Umbilical cord (tissue), 2 donors: ENCODE data around the genes NDUFA5, ZNF800, SND1 and RBM28.

DNA sequence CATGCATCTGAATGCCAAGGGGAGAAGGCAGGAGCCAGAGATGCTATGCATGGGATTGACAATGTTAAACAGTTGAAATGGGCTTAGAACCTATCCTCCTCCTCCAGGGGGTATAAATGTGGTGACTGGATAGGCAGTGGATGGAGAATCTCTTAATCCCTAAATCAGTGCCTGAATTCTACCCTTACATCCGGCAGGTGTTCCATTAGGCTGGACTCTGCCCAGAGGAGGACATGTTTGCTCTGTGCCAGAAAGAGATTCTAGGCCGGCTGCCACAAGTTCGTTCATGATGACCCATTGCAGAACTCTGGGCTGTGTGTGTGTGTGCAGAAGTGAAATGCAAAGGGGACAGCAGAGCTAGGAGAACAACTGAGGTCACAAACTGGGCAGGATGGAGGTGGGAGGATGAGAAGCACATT, 15.7 kb downstream of the CPED1 start:
- RAMPAGE, long total RNA = no peak

DNA sequence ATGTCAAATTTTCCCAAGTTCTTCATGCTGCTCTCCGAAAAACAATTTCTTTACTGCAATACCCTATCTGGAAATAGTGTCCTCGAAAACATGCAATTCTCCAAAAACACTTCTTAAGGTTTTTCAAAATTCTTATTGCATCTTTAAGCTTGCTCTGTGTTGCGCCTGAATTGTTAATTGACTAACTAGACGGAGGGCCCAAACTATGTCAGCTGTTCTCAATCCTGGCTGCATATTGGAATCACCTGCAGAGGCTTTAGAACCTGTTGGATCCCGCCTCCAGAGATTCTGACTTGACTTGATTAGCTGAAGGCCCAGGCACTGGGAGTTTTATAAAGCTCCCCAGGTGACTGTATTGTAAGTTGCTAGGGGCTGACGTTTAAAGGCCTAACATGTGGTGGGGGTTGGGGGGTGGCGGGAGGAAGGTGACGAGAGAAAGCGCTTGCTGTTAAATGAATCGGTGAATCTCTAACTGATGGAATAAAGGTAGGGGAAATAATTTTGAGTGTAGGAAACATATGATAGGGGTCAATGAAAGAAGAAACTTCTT, 224.8 kb upstream of the FAM3C start:
- RAMPAGE, long total RNA = no peak

GRCh38 chr7:122073384-122074058, 70.5 kb downstream of the AASS start:
- RAMPAGE, long total RNA = no peak

DNA sequence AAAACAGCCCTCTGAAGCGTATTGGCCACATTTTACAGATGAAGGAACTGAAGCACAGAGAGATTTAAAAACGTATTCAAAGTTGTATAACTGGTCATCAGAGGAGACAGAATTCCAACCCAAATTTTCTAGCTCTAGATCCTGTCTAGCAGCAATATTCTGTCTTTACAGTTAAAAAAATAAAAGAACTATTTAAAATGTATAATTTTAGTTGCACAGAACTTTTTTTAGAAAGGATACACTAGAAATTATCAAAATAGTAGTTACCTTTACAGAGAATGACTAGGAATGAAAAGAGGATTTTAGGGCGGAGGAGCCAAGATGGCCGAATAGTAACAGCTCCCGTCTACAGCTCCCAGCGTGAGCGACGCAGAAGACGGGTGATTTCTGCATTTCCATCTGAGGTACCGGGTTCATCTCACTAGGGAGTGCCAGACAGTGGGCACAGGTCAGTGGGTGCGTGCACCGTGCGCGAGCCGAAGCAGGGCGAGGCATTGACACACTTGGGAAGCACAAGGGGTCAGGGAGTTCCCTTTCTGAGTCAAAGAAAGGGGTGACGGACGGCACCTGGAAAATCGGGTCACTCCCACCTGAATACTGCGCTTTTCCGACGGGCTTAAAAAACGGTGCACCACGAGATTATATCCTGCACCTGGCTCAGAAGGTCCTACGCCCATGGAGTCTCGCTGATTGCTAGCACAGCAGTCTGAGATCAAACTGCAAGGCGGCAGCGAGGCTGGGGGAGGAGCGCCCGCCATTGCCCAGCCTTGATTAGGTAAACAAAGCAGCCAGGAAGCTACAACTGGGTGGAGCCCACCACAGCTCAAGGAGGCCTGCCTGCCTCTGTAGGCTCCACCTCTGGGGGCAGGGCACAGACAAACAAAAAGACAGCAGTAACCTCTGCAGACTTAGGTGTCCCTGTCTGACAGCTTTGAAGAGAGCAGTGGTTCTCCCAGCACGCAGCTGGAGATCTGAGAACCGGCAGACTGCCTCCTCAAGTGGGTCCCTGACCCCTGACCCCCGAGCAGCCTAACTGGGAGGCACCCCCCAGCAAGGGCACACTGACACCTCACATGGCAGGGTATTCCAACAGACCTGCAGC, 66.0 kb downstream of the FEZF1 start:
- RAMPAGE, long total RNA = no peak

GRCh38 chr7:122305325-122306517, 1.2 kb upstream of the FEZF1 start:
- RAMPAGE, long total RNA = no peak

DNA sequence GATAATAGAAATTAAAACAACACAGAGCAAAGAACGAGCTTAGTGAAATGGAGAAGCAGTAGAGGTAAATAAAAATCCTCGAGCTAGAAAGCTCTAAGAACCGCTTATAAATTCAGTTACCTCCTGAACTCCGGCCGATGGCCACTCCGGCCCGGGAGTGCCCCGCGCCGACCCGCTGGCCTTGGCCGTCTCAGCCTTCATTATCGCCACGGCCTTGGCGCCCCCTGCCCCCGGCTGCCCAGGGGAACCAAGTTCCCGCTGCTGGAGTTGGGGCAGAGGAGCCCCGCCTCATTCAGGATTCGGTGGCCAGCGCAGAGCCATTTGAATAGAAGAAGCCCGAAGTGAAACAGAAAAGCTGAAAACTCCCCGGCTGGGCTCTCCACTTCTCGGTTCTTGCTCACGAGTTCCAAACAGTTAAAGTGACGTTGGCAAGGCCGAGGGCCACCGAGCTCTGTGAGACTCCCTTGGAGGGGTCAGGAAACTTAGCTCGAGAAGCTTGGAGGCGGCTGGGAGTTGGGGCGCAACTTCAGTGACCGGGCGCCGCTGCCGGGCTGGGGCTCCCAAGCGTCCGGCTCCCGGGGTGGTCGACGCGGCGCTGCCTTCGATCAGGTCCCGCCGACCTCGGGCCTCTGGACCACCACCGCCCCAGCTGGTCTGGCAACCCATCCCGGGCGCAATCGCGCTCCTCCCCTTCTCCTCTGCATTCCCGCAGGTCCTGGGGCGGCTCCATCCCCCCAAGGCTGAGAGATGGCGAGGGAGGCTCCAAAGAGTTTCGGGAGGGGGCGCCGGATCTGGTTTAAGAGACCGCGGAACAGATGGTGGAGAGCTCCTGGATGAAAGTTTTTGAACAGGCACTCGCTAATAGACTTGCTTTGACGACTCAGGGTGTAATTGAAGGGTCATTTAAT, 5.8 kb upstream of the FEZF1 start:
- RAMPAGE, long total RNA = no peak

DNA sequence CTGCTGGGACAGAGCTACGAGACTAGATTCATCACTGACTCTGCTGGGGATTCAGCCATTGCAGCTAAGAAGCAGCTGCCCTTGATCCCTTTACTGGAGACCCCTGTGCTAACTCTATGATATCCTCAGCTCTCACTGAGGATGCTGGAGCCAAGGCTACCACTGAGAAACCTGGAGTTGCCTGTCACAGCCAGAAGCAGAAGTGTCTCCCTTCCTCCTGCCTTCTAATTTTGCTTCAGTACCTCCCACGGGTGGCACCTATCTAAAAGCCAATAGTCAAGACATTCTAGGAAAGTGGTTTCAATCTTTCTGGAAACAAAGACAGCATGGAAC, 126.6 kb downstream of the IQUB start:
- RAMPAGE, long total RNA = no peak

DNA sequence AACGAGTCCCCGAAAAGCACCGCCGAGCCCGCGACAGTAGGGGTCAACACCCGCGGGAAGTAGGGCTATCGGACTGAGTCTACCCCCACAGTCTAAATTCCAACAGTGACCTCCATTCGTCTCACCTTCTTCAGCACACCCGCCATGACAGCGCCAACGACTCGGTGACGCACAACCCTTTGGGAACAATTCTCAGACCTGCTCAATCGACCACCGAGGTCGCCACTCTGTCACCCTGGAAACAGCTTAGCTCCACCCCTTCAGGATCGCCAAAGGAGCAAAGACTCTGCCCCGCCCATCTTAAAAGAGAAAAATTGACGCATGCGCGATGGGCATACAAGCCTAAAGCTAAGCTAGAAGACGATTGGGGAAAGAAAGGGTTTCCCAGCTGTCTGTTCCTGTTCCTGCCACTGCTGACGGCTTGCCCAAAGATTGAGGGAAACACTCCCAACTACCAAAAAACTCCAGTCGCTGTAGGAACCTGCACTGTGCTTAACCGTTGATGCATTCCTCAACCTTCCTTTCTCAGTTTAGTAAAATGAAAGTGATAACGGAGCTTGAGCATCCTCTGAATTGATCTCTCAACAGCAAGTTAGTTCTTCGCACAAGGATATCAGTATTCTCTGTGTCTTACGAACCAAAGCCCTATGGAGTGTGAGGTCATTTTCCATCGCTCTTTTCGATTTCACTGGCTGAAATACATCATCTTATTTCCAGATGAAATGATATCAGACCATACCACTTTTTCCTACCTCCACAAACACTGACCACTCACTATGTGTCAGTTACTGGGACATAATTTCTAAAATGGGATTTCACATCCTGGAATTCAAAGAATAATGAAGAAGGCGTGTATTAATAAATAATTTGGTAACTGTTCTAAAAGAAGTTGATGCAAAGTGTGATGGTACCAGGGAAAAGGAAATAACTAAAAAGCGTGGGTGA, at the start of gene NDUFA5:
Gene NDUFA5 (minus strand): TSS at position 169 of the 945 bp plus-strand sequence.
- RAMPAGE, long total RNA = no peak

DNA sequence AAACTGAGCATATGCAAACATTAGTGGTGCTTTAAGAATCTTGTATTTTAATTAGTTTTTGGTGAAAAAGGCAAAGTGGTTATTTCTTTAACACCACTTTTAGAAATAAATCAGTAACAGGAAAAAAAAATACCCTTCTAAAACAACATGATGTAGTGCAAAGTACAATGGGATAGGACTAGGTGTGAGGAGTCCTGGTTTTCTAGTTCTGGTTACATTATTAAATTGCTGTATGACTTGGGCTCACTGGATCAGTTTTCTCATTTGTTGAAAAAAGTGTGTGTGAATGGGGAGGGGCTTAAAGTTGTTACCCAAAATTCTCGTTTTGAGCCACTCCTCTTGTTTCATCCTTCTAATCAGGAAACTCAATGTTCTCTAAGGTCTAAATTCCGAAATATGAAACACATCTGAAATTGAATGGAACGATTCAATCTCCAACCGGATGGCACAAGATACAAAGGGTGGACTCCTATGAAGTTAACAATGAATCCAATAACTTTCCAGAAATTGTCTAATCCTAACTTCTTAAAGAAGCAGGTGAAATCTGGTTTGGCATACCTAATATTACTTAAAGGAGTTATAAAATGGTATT, 1.7 kb downstream of the WASL start:
- RAMPAGE, long total RNA = no peak

- RAMPAGE, long total RNA = no peak
These were observed 1.5 kb upstream of the WASL start for GRCh38 chr7:123750256-123750657.

DNA sequence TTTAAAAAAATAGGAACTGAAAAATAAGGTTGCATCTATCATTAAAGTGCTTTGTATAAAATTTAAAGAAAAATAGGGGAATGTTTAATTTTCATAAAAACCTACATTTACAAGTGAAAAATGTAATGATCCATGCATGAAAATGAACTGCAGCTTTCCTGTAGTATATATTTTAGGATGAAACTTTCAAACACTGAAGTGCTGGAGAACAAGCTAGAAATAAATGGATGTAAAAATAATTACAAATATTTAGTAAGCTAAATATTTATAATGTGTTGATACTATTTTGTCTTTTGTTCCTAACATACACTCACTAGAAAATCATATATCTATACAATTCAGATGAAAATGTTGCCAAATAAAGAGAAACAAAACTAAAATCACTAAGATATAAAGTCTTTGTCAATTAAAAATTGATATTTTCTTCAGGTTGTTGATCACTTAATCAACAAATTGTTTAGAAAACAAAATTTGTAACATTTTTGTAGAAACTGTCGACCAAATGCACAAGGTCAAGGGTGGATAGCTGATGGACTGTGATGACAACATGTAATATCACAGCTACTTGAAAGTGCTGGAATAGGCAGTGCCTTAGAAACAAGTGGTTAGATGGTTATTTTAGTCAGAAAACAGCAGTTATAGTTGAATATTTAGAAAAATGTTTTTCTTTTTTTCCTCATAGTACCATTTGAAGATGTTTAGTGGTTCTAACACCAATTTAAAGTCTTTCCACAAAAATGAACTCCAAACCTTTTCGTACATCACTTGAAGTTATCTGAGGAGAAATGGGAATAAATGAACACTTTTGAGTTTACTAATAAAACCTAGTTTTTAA, 21.3 kb downstream of the ZNF800 start:
- RAMPAGE, long total RNA = no peak

DNA sequence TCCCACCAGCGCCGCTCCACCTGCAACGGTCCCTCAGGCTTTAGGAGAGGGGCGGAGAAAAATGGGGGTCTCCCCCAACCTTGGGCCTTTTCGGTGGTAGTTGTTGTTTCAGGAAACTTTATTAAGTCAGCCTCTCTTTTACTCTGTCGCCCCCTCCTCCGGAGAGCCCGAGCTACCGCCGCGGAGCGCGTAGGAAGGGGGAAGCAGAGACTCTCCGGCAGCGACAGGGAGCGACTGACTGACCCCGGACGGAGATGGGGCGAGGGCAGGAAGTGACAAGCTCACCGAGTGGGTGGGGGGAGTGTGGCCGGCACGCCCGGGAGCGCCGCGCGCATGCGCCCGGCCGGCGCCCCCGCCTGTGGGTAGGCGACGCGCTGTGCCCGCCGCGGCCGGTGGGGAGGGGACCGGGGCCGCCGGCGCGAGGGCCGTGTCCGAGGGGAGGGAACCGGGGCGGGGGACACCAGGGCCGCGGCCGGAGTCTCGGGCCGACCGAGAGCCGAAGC, at the start of gene ZNF800:
Gene ZNF800 (minus strand): TSS at position 240 of the 503 bp plus-strand sequence.
- RAMPAGE, long total RNA = start-site peak on the minus strand centred at position 258 of the sequence, 73 bp wide, 5 and 5 reads in 2 replicates

- RAMPAGE, long total RNA = no peak
These were observed 628 bp downstream of the ARF5 start for GRCh38 chr7:127588591-127589486.

DNA sequence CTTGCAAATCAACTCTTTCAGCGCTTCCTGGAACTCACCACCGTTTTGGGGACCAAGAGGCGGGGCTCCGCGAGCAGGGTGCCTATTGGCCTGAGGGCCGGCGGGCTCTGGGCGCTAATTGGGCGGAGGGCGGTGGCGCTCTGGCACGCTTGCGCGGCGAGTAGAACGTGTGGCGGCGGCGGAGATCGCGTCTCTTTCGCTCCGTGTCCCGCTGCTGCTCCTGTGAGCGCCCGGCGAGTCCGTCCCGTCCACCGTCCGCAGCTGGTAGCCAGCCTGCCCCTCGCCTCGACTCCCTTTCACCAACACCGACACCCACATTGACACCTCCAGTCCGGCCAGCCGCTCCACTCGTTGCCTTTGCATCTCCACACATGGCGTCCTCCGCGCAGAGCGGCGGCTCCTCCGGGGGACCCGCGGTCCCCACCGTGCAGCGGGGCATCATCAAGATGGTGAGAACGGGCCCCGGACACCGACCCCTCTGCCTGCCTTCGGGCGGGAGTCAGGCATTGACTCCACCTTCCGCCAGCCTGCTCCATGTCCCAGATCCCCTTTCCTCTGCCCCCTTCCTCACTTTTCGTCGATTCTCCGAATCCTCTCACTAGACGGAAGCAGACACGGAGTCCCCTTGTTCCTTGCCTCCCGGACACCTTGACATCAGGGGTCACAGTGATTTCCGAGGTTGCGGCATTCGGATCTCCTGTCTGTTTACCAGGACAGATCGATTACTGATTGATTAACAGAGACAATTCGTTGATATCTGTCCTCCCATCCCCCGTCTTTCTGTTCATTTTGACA, at the start of gene SND1:
Gene SND1 (plus strand): TSS at position 192 of the 795 bp plus-strand sequence.
- RAMPAGE, long total RNA = start-site peak on the plus strand centred at position 263 of the sequence, 307 bp wide, 289 and 102 reads in 2 replicates

- RAMPAGE, long total RNA = no peak
These were observed 3.0 kb downstream of the SND1 start for GRCh38 chr7:127654971-127655383.

DNA sequence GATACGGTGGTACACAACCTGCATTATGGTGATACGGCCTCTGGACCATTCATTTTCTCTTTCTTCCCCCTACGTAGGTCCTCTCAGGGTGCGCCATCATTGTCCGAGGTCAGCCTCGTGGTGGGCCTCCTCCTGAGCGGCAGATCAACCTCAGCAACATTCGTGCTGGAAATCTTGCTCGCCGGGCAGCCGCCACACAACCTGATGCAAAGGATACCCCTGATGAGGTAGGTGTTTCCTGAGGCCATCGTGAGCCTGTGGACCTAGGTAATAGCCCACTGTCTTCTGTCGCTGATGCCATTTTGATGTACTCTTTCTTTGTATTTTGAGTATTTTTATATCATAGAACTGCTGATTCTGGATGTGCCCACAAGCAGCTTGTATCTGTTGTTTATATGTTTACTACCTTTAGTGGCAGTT, 34.6 kb downstream of the SND1 start:
- RAMPAGE, long total RNA = no peak

DNA sequence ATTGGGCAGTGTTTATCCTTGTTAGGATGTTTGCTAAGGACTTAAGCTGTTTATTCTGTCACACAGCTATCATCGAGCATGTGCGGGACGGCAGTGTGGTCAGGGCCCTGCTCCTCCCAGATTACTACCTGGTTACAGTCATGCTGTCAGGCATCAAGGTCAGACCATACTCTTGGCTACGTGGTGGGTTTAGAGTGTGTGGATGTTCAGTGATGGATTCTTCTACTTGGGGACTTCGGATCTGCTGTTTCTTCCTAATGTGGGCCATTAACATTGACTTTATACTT, 50.3 kb downstream of the SND1 start:
- RAMPAGE, long total RNA = no peak

- RAMPAGE, long total RNA = no peak
These were observed 51.1 kb downstream of the SND1 start for GRCh38 chr7:127703113-127703474.

GRCh38 chr7:128064778-128065458, 33.7 kb upstream of the LRRC4 start:
- RAMPAGE, long total RNA = no peak

DNA sequence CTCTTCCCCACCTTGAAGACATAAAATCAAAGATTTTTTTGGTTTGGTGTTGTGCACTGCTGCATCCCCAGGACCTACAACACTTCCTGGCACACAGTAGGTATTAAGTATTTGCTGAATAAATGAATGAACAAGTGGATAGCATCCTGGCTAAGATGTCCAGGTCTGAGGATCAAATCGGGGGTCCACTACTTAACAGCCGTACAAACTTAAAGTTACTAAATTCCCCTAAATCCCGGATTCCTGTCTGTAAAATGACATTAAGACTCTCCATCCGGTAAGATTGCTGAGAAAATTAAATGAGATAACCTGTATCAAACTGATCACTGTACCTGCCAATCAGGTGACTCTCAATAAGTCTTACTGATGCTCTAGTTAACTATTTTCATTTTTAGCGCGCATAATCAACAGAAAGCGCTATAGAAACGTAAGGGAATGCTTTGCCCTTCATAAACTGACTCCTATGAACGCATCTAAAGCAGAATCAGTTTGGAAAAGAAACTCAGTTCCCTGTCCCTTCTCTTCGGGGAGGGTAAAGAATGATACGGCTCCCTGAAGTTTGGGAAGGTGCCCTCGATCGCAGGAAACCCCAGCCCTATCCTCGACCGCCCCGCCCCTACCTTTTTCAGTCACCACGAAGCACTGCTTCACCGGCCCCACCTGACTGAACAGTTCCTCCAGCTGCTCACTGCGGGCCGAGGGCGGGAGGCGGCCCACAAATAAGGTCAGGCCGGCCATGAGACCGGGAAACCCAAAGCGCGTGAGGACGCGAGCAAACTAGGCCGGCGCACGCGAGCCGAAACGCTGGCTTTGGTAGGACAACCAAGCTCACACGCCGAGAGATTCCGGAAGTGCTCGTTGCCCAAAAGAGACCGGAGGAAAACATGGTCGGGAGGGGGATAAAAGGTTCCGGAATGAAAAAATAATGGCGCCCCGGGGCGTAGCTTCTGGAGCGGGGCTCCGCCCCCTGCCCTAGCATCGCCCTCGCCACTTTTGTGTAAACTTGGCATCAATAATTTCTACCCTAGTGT, at the start of gene RBM28:
Gene RBM28 (minus strand): TSS at position 853 of the 1,031 bp plus-strand sequence.
- RAMPAGE, long total RNA = start-site peak on the minus strand centred at position 813 of the sequence, 59 bp wide, 28 and 147 reads in 2 replicates